ENCODE measurements around the genes OLFM3 and TMEM167B.

DNA sequence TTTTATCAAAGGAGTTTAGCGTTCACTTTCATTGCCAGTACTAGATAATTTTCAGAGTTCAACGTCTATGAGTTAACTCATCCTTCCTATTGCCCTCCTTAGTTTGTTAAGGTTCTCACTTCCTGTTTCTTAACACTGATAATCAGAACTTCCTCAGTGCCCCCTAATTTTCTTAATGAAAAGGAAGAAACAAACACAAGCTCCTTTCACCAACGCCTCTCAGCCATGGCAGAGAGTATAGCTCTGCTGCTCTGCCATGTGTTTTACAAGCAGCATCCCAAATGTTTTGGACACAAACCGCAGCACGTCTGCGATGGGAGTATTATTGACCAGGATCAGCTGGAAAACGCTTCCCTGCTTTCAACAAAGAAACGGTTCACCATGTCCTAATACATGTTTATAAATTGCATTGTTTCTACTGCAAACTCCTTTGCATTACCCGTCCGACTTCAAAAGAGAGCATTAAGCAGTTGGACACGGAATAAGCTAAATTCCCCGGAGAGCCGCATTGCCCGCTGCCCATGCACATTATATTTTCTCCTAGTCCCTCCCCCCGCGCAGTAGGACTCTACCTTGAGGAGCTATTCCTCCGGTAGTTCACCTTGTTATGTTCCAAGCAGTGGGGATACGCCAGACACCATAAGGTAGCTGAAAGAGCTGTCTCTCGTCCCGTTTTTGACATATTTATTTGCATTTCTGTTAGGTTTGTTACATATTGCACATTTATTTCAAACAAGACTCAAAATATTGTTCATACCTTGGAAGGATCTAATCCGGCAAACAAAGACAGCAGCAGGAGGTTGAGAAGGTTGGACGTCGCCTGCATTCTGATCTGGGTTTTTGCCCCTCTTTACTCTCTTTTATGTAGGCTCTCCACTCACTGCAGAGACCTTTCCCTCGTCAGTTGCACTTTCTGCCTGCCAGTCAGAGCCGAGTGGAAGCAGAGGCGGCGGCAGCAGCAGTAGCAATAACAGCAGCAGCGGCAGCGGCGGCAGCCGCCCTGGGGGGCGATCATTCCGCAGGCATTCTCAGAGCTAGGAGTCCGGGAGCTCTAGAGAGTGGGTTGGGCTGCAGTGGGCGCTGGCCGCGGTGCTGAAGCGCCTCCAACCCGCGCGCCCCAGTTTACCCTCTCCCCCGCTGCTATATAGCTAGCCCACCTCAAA, at the start of gene OLFM3:
Gene OLFM3, minus strand, starts transcription at position 936 of the 1,163 bp plus-strand sequence.
- PRO-cap, result no peak

DNA sequence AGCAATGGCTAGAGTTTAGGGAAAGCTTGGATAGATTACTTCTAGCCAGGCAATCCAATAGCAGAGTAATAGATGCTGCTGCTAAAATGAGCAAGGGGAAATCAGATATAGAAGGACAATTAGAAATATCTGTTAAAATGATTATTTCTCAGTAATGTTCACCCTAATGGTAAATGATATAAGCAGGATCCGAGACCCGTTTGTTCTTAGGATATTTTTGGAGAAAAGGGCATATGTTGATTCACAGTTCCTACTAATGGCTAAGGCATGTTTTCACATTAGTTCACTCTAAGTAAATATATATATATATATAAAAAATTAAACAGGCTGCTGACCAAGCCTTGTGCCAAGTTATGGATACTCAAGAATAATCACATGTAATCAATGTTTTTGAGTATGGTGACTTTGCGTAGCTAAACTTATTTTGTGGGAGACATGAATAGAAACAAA, 529.2 kb downstream of the COL11A1 start:
- PRO-cap, result no peak

- PRO-cap, result no peak
Measured at GRCh38 chr1:105632652-105633040, 1423.8 kb upstream of the PRMT6 start.

DNA sequence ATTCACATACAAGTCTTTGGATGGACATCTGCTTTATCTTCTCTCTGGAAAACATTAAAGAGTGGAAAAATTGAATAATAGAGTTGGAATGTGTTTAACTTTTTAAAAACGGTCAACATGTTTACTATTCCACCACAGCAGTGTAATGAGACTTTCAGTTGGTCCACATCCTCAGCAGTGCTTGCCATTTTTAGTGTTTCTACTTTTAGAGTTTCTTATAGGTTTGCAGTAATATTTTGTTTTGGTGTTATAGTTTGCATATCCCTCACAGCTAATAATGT, 1064.2 kb upstream of the PRMT6 start:
- PRO-cap, result no peak

- PRO-cap, result no peak
Measured at GRCh38 chr1:107306710-107307006, 165.8 kb downstream of the NTNG1 start.

GRCh38 chr1:107626382-107627528, 338.2 kb downstream of the VAV3 start:
- PRO-cap, result no peak

- PRO-cap, result no peak
Measured at GRCh38 chr1:107940936-107941562, 23.9 kb downstream of the VAV3 start.

- PRO-cap, result no peak
Measured at GRCh38 chr1:108046140-108046751, 81.3 kb upstream of the VAV3 start.

- PRO-cap, result unidirectional peak, plus-strand start at chr1:108050328
Measured at GRCh38 chr1:108049950-108050640, 85.1 kb upstream of the VAV3 start.

DNA sequence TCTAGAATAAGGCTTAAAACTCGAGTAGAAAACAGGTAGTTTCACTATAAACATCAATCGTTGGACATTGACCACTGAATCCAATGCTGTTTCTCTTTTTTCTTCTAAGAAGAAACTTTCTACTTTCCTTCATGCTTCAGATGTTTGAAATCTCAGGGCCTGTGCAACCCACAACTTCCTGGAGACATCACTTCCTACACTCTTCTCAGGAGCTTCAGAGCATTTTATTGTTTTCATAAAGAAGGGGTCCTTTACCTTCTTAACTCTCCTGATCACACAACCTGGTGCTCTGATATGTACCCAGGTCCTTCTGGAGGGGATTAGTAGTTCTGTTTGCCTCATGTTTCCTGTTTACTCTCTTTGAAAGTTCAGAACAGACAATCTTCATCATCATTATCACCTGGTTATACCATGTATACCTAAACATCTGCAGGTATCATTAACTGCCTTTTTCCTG, 113.0 kb upstream of the VAV3 start:
- PRO-cap, result no peak

- PRO-cap, result no peak
Measured at GRCh38 chr1:108590919-108591377, 31.0 kb downstream of the EEIG2 start.

DNA sequence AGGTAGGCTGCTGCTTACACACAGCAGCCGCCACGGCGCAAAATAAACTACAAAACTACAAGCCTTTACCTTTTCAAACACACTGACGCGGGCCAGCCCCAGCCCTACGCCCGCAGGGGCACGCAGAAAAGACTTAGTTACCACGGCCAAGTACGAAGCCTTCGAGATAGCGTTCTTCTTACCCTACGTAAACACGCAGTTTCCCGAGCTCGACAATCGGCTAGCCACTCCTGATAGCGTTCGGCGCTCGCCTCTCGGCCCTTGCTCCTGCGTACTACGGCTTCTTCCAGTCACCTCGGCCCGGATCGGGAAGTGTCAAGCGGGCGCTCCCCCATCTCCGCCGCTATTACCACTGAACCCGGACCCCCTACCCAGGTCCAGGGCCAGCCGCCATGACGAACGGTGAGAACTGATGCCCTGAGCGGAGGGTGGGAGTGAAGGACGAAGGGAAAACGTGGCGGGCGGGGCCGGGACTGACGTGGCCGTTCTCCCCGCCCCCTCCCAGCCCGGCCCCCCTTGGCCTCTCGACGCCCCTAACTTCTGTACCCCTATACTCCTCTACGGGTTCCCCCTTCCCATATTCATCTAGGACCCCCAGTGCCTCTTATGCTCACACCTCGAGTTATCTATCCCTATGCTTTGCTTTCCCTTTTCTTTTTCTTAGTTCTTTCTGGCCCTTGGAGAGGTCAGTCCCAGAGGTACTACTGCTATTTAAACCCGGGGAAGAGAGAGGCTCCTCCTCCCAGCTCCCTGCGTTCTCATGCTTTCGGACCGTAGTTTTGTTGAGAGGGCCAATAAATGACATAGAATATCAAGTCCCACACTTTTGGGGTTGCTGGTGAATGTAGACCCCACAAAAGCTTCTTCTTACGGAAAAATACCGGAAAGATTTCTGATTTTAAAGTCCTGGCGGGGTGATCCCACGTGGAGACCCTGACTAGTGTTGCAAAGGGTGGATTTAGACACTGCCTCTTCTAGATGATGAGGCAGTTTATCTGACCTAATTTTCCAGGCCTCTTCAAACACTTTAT, at the start of gene TMEM167B:
Gene TMEM167B, plus strand, starts transcription at position 284 of the 1,031 bp plus-strand sequence.
- PRO-cap, result bidirectional peak, plus-strand start at position 293 of the sequence, minus-strand start at position 130 of the sequence

GRCh38 chr1:109114661-109115151, 791 bp downstream of the ELAPOR1 start:
- PRO-cap, result no peak

- PRO-cap, result no peak
Measured at GRCh38 chr1:109194057-109194662, 19.6 kb upstream of the SARS1 start.

DNA sequence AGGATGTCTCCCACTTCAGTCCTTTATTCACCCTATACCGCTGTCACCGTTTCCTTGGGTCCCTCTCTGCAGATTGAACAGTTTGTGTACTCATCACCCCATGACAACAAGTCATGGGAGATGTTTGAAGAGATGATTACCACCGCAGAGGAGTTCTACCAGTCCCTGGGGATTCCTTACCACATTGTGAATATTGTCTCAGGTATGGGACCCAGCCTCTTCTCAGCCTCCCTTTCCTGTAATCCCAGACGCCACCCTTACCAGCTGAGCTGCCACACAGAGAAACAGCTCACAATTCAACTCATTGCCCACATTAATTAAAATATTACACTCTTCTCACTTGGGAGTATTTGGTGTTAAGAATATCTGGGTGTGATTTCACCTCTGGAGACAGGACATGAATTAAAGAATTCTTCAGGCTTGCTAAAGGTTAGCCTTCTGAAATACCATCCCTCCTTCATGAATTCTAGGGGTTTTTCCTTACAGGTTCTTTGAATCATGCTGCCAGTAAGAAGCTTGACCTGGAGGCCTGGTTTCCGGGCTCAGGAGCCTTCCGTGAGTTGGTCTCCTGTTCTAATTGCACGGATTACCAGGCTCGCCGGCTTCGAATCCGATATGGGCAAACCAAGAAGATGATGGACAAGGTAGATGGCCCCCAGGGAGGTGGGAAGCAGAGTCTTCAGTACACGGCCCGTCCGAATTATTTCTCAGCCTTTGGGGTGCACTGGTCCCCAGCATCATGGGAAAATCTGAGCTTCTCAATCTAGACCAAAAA, 13.2 kb upstream of the CELSR2 start:
- PRO-cap, result no peak

DNA sequence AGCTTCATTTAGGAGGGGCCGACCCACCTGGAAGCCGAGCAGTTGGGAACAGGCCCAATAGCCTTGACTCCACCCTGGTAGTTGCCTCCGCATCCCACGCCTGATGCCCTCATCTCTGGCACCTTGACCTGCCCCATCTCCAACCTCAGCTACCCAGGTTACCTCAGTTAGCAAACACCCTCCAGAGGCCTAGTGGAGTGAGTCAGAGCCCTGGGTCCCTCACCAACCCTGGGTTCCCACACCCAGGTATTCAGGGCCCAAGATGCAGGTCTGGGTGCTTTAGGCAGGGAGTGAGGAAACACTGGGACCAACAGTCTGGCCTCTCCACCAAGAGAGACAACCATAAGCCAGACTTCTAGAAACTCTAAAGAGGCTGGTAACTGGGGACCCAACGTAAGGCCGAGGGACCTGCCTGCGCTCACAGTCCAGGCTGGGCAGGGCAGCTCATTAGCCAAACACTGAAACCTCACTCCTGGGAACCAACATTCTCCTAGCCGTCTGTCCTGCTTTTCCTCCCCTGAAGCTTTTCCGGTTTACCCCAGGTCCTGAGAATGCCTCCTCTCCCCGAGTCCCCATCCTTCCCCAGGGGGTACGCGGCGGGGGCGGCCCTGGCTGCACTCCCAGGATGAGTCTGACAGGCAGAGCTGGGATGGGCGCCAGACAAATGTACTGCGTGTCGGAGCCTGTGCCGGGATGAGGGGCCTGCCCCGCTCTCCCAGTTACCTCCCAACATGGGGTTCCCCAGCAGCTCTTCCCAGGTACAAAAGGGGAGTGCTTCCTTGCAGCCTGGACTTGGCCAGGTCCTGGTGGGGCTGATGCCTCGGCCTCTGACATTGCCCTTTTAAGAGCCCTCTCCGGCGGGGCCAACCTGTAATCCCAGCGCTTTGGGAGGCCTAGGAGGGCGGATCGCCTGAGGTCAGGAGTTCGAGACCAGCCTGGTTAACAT, 8.9 kb upstream of the CELSR2 start:
- PRO-cap, result no peak

DNA sequence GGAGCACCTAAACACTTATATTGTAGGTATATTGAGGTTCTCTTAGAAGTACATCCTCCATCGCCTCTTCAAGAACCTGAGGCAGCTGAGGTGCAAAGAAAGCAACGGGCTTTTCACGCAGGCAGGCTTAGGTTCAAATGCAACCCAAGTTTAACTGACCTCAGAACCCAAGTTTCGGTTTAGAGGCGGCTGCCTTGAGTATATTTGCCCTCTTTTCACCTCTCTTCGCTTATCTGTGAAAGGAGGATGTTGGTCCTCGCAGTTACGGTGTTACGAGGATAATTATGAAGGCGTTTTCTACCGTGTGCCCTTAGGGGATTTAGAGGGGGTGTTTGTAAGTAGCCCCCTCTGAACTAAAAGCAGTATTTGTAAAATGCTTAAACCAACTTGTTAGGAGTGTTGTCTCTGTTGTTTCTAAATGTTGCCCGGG, 690 bp upstream of the PSRC1 start:
- PRO-cap, result no peak

DNA sequence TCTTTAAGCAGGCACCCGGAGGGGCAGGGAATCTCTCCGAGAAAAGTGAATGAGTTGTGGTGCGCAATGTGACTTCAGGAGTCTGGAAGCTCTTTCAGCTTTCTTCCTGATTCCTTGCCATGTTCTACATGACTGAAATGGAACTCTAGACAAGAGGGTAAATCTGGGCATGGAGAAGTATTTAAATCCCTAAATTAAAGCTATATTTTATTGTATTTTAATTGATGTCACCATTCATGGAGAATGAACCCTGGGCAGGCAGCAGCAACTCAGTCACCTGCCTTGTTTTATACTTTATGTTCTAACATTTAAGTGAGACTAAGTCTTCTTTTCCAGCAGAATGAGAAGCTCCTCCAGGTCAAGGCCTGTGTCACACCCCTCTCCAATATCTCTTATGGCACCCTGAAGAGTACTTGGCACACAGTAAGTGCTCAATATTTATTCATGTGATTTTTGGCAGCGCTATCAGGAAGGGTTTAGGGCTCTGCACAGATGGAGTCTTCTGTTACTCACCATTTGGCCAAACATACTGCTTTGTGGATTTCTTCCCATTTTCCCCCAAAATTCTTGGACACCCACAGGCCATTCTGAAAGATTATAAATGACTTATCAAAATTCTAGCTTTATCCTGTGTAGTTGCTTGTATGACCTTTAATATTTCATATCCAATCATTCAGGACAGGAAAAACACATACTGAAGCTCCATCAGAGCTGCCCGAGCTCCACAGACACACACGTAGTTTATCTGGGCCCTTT, 43.8 kb upstream of the MYBPHL start:
- PRO-cap, result no peak

- PRO-cap, result no peak
Measured at GRCh38 chr1:109385394-109385902, 12.3 kb downstream of the SORT1 start.

GRCh38 chr1:109389179-109389747, 8.5 kb downstream of the SORT1 start:
- PRO-cap, result no peak

Data from peritoneum (tissue), 1 donor.